ENCODE results near the gene ITFG2.

- PRO-cap, 2 experiments = no peak in any of the 2 experiments
These were observed 1.6 kb downstream of the FKBP4 start for GRCh38 chr12:2796222-2796916.

GRCh38 chr12:2812242-2813395, at the start of gene ITFG2:
Gene ITFG2, plus strand, starts transcription at chr12:2812668.
- PRO-cap, 2 experiments = peak in 2 of 2 experiments; most common plus-strand start chr12:2812697 (in 2); most common minus-strand start chr12:2812893 (in 2)

GRCh38 chr12:2890991-2891944, 577 bp downstream of the TULP3 start:
- PRO-cap, 2 experiments = no peak in any of the 2 experiments

DNA sequence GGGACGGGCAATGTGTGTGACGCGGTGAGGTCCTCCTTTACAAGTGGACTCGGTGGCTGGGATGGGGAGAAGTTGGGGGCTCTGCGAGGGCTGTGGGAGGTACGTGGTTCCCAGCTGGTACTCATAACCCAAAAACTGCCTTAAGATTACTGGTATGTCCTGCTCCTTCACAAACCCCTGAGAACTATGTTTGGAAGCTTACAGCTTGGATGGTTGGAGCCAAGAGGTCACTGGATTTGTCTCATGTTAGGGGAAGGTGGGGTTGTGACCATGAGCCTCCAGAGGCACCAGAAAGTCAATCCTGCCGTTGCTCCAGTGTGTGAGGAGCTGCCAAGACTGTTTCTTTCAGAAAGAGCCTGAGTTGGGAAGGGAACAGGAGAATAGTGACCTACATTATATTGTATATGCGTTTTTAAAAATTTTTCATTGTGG, 33.5 kb downstream of the TEAD4 start:
- PRO-cap, 2 experiments = no peak in any of the 2 experiments

DNA sequence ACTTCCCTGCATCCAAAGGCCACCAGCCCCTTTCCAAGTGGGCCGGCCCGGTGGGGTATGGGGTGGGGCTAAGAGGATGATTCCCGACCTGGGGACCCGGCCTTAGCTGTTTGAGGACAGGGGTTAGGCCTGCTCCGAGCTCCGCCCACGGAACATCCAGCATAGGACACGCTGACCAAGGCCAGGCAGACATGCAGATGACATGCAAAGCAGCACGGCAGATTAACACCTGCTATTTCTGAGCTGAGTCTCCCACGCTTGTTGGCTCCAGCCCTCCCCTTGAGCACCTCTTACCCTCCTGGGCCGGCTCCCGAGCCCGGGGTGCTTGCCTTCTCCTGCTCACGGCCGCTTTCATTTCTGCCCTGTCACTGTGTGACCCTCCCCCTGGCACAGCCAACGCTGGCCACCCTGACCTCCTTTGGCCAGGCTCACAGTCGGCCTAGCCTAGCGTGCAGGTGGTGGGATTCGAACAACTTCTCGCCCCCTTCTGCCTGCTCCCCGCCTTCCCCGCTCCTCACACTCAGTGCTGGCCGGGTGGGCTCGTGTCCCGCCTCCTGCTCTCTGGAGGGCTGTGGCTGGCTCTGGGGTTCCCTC, 40.2 kb downstream of the TEAD4 start:
- PRO-cap, 2 experiments = no peak in any of the 2 experiments

DNA sequence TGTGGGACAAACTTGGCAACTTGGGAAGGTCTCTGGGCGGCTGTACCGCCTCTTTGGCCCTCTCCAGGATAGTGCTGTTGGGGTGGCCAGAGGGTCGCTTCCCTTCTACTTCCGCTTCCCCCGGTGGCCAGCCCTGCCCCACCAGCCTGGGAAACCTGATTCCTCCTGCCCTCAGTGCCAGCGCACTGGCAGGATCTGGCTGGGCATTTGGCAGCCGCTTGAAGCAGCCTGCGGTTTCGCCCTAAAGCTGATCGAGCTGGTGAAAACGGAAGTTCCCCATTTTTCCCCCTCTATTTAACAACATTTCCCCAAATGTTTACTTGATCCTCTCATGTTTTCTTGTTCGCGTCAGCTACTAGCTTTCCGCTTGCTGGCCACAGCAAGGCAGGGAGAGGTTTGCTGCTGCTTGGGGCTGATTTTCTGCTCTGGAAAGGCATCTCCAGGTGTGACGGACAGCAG, 52.9 kb downstream of the TSPAN9 start:
- PRO-cap, 2 experiments = no peak in any of the 2 experiments

GRCh38 chr12:3202138-3202577, 125.0 kb downstream of the TSPAN9 start:
- PRO-cap, 2 experiments = no peak in any of the 2 experiments

DNA sequence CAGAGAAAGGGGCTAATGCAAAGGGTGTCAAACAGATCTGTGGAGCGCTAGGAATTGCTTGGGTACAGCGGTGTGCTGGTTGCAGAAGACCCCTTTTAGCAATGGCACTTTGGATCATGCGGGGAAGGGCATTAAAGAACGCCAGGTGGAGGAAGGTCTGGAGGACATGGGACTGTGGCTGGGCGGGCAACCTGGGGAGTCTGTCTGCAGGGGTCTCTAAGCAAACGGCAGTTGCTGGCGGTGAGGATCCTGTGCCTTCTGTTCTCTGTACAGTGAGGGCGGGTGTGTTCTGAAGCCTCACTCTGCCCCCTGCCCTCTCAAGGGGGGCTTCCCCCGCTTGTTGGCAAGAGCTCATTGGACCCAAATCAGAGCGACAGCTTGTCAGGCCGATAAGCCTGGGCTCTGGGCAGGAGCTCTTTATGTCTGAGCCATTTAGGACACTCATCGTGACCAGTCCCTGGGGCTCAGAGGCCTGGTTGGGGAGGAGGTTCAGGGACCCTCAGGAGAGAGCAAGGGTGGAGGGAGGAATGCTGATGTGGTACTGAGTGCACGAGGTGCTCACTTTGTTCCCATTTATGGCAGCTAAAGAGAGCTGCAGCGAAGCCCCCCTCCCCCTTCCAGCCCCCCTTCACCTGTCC, 136.0 kb downstream of the TSPAN9 start:
- PRO-cap, 2 experiments = no peak in any of the 2 experiments

DNA sequence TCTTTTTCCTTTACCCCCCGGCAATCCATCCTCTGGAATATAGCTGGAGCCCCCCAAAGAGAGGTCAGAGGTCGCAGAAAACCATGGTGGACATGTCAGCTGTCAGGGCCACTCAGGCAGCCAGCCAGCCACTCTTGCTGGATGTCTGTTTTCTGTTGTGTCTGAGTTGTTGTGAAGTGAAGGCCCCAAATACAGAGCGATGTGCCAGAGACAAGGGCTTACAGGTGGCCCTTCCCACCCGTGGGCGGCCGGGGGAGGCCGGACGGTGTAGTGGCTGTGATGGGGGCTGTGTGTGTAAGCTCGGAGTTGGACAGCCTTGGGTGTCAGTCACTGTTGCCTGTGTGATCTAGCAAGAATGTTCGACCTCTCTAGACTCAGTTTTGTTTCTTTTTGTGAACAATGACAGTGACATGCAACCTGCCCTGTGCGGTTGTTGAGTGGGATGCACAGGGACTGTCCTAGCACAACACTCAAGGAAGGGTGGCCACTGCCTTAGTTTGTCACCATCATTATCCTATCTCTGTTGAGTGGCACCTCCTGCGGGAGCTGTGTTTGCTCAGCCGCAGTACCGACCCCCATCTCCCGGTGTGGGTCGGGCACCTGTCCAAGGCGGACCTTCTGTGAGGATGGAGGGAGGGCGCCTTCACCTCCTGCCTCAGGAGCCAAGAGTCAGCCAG, 141.8 kb downstream of the TSPAN9 start:
- PRO-cap, 2 experiments = no peak in any of the 2 experiments

- PRO-cap, 2 experiments = no peak in any of the 2 experiments
These were observed 147.1 kb downstream of the TSPAN9 start for GRCh38 chr12:3223991-3224893.

- PRO-cap, 2 experiments = no peak in any of the 2 experiments
These were observed 153.6 kb downstream of the TSPAN9 start for GRCh38 chr12:3230790-3231195.

- PRO-cap, 2 experiments = no peak in any of the 2 experiments
These were observed 166.2 kb downstream of the TSPAN9 start for GRCh38 chr12:3243378-3243860.

- PRO-cap, 2 experiments = no peak in any of the 2 experiments
These were observed 180.0 kb upstream of the PRMT8 start for GRCh38 chr12:3310963-3311460.

- PRO-cap, 2 experiments = no peak in any of the 2 experiments
These were observed 175.9 kb upstream of the PRMT8 start for GRCh38 chr12:3315149-3315537.

DNA sequence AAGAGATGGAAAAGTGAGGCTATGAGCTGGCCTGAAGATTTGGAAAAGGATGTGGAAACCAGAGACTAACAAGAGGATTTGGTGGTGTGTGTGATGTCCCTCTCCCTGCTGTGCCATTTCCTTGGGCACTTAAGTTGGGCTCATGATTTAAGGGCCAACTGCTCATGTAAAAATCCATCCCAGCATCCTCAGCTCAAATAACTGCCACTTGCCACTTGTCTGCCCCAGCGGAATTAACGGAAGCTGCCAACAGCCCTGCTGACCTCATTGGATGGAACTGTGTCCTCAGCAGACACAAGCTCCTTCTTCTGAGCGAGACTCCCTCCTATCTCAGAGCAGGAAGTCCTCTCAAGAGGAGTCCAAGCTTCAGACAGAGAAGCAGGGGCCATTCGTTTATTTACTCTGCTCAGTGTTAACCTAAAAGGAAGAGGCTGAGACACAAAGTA, 29.7 kb upstream of the PRMT8 start:
- PRO-cap, 2 experiments = no peak in any of the 2 experiments

DNA sequence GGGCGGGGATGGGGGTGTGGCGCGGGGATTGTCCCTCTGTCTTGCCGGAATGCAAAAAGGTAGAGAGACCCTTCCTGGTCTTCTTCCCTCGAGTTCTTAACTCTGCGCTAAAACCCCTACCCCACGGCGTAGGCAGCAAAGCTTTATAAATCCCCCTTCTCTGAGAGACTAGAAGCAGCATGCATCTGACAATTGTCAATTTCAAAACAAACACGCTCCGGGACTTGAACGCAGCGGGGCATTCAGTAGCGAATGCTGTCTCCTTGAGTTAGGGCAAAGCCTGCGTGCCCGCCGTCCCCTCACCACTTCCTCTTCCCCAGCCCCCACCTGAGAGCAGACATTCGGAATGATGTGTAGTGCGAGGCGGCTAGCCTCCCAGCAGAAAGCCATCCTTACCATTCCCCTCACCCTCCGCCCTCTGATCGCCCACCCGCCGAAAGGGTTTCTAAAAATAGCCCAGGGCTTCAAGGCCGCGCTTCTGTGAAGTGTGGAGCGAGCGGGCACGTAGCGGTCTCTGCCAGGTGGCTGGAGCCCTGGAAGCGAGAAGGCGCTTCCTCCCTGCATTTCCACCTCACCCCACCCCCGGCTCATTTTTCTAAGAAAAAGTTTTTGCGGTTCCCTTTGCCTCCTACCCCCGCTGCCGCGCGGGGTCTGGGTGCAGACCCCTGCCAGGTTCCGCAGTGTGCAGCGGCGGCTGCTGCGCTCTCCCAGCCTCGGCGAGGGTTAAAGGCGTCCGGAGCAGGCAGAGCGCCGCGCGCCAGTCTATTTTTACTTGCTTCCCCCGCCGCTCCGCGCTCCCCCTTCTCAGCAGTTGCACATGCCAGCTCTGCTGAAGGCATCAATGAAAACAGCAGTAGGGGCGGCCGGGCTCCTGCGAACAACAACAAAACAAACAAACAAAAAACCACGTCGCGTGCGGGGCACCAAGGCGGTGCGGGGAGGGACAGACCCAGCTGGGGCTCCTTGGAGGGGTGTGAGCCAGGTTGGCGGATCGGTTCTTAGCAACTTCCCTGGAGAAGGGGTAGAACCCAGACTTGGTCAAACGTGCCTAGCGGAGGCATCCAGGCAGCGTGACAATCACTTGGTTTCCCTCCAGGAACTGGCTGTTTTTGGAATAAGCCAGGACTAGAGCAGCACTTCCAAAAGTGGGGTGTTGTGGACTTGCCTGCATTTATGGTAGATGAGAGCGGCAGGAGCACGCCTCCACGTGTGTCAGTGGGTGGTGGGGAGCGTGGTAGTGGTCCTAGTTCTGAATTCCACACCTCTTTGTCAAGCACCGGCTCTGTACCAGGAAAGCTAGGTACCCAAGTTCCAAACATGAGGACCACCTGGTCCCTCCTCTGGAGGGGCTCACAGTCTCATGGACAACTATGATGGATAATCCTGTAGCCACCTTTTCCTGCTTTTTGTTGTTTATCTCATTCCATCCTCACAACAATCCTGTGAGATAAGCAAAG, 2.4 kb downstream of the PRMT8 start:
- PRO-cap, 2 experiments = no peak in any of the 2 experiments

- PRO-cap, 2 experiments = no peak in any of the 2 experiments
These were observed 2.4 kb downstream of the PARP11 start for GRCh38 chr12:3870831-3871230.

GRCh38 chr12:3962440-3963064, 89.4 kb upstream of the PARP11 start:
- PRO-cap, 2 experiments = no peak in any of the 2 experiments

DNA sequence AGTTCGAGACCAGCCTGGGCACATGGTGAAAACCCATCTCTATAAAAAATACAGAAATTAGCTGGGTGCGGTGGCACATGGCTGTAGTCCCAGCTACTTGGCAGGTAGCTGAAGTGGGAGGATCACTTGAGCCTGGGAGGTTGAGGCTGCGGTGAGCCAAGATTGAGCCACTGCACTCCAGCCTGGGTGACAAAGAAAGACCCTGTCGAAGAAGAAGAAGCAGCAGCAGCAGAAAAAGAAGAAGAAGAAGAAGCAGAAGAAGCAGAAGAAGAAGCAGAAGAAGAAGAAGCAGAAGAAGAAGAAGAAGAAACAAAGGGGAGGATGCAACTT, 139.5 kb upstream of the PARP11 start:
- PRO-cap, 2 experiments = no peak in any of the 2 experiments

DNA sequence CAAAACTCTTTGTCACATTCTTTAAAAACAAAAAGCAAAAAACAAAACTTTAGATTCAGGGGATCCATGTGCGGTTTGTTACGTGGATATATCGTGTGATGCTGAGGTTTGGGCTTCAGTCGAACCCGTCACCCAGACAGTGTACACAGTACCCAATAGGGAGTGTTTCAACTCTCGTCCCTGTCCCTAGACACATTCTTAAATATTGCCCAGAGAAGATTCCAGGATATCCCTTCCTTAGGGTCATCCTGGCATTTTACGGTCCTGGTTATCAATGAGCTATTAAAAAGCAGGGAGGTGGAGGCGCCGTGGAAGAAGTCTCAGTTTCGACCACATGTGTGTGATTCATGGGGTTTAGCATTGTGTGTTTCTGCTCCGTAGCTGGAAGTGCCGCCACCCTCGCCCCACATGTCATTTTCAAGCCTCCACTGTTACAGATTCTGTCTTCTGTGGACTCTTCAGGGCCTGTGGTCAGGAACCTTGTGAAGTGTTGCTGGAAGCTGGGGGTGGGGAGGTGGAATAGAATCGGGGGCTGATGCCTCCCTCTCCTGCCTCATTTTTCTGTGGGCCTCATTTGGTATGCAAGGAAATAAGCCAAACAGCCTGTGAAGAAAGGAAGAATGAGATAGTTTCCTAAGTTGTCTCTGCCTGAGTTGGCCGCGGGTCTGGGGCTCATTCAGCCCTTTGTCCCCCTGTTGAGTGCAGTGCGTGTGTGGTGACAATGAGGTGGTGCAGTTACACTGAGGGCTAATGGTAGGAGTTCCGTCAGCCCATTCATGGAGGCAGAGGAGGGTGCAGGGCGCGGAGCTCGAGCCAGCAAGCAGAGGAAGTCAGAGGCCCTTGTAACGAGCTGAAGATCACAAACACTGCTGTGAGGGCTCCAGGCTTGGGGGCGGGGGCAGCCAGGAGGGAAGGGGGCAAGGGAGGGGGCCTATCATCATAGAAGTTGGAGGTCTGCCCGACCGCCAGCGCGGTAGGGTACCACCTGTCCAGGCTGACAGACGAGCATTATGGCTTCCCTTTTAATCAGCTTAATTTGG, 20.1 kb downstream of the CCND2 start:
- PRO-cap, 2 experiments = no peak in any of the 2 experiments

Data from Metastatic Liver Carcinoma in the Adrenal Gland (tissue), 2 donors.